Osteocyte (in vitro differentiated cells): ENCODE measurements around the genes PDE3A and ETNK1.

DNA sequence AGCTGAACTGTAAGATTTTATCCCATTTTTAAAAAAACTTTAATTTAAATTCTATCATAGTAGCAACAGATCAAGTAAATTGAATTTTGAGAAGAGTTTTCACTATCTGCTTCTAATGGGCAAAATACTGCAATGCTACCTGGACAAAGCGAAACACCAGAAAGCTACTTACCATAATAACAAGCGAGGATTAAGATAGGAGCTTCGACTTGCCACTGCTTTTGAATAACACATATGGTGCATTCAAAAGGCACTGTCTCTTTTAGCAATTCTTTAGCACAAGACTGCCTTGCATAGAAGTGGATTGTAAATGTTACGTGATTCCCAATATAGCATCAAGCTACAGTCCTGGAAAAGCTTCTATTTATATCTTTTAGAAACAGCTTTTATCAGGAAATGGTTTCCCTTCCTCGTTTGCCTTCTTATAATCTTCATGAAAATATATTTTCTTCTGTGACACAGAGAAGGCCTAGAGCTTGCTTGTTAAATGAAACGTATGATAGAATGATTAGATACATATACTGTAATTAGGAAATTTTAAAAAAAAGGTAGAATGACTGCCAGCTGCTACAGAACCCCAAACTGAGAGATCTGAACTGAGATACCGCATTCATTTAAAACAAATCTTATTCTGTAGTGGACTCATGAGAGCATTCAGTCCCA, 258.6 kb upstream of the PDE3A start:
- PRO-cap, result no peak

DNA sequence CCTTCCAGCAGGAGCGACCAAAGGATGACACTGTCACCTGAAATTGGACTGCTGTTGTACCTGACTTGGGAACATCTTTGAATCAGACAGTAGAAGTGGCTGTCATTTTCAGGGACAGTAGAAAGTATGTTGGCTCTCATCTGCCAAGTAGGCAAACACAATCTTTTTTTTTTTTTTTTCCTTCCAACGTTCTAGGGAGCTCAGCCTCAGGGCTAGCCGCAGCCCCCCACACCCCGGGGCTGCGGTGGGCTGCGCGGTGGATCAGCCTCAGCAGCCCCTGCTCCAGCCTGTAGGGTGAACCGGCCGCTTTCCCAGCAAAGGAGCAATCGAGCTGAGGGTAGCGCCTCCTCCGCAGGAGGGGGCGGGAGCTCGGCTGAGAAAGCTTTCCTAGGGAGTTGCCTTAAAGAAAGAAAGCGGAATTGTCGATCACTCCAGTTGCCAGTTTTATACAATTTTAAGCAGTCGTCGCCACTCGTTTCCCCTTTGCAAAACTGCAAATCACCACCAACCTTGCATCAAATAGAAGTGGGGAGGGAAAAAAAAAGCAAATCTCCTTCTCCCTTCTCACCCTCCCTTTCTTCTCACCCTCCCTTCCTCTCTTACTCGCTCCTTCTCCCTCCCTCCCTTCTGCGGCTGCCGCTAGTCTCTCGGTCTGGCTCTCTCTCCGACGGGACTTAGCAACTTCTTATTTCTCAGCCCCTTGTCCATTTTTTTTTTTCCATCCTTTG, at the start of gene PDE3A:
PDE3A (plus strand) TSS at position 639 of the 728 bp plus-strand sequence.
- PRO-cap, result bidirectional peak, plus-strand start at position 403 of the sequence, minus-strand start at position 316 of the sequence

DNA sequence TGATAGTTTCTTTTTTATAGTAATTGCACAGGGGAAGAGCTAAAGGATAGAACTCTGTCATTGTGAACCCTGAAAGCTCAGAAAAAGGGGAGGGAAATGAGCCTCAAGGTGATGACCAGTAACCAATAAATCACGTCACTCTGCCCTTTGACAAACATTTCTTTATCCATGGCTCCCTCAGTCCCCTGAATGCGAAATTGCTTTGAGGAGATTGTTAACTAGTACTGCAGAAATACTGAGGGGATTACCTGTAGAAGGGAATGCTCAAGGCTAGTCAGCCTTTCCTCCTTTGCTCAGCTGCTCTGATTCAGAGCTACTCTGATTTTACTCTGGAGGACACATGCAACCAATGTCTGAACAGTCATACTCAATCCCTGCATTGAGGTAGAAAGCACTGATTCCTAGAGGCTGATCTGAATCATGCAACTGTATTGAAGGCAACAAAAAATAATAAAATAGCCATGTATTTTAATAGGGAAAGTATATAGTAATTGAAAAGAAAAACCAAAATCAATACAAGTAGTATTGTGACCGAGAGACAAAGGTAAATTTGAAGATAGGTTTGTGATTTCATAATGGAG, 24.7 kb downstream of the SLCO1B1 start:
- PRO-cap, result no peak

- PRO-cap, result no peak
Measured at GRCh38 chr12:21892304-21892845, 48.9 kb downstream of the ABCC9 start.

- PRO-cap, result no peak
Measured at GRCh38 chr12:21893943-21894262, 47.3 kb downstream of the ABCC9 start.

DNA sequence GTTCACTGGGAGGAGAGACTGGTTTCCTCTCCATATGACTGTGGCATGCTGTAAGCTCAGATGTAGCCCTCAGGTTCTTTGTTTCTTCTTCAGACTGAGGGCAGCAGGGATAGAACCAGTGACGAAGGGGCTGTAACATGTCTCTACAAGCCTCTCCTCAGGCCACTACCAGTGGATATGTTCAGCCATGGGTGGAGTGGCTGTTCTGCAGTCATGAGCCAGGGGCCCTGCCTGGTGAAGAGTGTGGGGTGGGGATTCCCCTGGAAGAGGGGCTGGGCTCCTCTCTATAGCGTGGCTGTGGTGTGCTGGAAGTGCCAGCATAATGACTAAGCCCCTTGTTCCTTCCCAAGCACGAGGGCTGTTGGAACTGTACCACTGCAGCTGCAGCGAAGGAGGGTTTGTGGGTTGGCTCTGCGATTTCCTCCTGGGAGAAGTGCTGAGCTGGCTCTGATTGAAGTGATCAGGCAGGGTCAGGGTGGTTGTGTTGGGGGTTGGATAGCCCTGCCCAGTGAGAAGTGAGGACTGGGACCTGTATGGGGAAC, 55.8 kb downstream of the CMAS start:
- PRO-cap, result no peak

DNA sequence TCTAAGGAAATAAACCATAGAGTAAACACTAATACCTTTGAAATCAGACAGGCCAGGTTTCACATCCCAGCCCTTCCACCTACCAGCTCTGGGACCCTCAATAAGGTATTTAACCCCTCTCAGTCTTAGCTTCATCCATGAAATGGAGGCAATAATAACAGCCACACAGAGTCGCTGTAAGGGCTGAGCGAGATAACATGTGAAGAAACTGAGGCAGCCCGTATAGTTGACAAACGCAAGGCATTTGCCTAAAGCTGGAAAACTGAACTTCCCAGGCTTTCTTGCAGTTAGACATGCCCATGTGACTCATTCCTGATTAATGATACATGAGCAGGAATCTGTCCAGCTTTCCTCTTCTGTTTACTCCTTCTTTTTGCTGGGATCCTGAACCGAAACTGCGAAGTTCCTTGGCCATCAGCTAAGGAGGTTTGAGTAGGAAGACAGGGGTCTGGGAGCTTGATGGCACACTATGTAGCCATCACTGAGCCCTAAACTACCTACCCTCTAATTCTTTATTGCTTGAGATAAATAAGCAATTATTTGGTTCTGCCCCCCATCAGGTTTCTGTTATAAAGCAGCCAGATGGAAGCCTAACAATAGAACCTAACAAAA, 52.2 kb downstream of the ST8SIA1 start:
- PRO-cap, result unidirectional peak, plus-strand start at position 398 of the sequence

DNA sequence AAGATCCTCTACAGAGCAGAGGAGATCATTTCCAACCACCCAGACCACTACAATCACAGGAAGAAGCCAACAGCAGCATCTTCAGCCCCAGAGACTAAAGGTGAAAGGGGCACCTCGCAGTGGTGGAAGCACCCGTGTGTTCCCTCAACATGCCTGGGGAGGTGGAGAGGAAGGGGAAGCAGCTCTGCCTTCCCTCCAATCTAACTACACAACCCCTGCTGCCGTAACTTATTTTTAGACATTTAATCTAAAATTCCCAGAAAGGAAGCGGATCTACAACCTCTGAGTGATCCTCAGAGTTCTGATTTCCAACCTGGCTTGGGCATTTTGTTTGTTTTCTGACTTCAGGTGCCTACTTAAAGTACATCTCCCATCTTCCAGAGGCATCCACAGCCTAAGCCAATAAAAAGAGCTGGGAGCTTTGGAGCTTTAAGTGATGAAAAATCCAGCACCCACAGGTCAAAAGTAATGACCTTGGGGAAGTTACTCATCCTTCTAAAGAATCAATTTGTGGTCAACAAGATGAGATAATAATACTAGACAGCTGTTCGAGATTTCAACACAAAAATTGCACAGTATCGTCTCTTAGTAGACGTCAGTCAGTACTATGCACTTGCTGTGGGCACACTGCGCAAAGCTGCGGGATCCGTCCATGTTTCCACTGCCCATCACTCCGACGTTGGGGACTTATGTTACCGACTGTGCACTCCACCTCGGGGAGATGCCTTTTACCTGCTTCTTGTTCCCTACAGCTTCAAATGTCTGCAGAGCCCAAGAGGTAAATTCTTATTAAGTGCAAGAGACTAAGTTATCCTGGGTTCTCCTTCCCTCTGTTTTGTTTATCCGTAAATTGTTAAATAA, 1.4 kb downstream of the ST8SIA1 start:
- PRO-cap, result no peak

DNA sequence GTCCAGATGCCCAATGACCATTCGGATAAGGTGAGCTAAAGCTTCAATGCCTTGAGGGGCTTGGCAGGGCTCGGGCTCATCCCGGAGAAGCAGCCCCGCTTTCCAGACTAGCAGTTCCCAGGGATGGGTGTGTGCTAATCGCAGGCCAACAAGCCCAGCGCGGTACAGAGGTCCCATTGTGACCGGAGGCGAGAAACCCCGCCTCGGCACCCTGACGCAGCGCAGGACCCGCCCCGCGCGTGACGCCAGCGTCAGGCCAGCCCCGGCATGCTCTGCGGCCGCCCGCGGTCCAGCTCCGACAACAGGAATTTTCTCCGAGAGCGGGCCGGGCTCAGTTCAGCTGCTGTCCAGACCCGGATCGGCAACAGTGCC, at the start of gene ETNK1:
ETNK1 (plus strand) TSS at position 275 of the 372 bp plus-strand sequence.
- PRO-cap, result bidirectional peak, plus-strand start at position 334 of the sequence, minus-strand start at position 136 of the sequence

GRCh38 chr12:22637225-22638189, 12.5 kb downstream of the ETNK1 start:
- PRO-cap, result no peak

GRCh38 chr12:22760080-22760417, 135.1 kb downstream of the ETNK1 start:
- PRO-cap, result no peak

DNA sequence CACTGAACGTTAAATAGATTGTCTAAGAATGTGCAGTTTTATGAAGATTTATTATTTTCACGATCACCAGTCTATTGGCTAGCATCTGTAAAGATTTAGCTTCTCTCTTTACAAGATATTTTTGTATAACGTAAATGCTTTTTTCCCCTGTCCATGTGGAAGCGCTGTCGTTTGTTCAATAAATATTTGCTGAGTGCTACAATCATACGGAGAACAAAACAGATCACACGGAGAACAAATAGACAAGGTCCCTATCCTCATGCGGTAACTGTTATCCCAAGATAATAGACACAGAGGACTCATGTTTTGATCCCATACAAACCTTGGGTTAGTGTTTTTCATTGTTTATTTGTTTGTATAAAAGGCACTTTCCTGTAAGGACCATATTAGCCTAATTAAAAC, 397.5 kb downstream of the BCAT1 start:
- PRO-cap, result no peak

- PRO-cap, result no peak
Measured at GRCh38 chr12:24951502-24951872, 2.6 kb upstream of the BCAT1 start.

- PRO-cap, result no peak
Measured at GRCh38 chr12:25020560-25021280, 31.8 kb upstream of the IRAG2 start.

GRCh38 chr12:25960031-25960718, 1.7 kb downstream of the RASSF8 start:
- PRO-cap, result no peak

DNA sequence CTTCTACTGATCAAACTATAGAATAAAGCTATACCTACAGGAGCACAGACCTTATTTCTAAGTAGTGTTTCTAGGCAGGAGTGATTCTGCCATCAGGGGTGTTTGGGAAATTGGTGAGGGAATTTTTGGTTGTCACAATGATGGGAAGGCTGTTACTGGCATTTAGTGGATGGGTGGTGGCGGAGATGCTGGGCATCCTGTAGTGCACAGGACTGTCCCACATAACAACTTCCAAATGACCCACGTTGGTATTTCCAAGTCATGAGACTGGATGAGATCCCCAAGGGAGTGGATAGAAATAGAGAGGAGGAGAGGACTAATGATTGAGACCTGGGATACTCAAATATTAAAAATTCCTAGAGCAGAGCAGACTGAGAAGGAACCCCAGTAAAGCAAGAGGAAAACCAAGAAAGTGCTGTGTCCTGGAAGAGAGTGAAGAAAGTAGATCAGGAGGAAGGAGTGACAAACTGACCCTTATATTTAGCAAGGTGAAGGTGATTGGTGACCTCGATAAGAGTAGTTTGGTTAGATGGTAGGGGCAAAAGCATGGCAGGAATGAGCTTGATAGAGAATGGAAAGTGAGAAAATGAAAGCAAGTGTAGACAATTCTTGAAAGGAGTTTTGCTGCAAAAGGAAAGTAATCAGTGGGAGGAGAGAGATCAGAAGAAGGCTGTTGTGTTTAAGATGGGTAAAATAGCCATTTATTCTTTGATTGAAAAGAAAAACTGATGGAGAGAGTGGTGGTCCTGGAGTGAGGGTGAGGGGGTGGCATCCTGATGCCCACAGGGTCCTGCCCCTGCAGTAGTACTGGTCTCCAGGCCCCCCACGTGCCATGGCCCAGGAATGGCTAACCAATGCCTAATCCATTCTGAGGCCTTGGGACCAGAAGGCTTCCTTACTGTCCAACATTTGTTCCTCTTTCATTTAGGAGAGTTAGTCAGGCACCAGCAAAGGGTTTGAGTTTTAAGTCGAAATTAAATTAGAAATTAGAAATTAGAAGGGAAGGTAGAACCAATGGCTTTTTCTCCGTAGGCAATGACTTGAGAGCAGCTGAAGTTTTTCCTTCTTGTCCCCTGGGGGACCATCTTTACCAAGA, 51.1 kb downstream of the RASSF8 start:
- PRO-cap, result no peak

DNA sequence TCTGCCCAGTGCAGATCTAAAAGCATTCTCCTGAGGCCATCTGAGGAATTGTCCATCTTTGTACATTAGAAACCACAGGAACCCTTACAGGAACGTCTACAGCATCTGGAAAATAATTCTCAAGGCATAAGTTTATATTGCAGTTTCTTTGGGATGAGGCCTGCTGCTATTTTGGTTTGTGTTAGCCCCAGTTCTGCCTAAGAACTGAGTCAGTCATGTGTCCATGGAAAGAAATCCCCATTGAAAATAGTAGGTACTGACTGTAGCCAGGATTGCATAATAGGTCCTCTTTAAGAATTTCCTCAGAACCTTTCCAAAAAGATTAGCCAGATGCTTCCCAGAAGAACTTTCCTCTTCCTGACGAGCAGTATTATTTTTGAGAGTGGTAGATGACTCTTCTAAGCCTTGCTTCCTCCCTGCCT, 52.6 kb downstream of the RASSF8 start:
- PRO-cap, result no peak

DNA sequence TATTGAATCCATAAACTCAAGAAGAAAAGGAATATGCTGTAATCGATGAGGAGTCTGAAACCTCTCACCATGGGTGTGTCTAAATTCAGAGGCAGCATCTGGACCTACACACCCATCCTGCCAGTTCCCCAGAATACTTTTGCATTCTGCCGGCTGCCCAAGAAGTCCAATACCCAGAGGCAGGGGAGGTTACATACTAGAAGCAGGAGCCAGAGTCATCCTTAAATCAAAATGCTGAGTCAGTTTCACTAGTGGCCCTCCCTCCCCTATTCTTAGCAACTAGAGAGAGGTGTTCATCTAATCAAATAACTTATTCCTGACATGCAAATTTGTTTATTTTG, 8.0 kb downstream of the BHLHE41 start:
- PRO-cap, result no peak

- PRO-cap, result no peak
Measured at GRCh38 chr12:26176800-26177027, 18.7 kb upstream of the SSPN start.

DNA sequence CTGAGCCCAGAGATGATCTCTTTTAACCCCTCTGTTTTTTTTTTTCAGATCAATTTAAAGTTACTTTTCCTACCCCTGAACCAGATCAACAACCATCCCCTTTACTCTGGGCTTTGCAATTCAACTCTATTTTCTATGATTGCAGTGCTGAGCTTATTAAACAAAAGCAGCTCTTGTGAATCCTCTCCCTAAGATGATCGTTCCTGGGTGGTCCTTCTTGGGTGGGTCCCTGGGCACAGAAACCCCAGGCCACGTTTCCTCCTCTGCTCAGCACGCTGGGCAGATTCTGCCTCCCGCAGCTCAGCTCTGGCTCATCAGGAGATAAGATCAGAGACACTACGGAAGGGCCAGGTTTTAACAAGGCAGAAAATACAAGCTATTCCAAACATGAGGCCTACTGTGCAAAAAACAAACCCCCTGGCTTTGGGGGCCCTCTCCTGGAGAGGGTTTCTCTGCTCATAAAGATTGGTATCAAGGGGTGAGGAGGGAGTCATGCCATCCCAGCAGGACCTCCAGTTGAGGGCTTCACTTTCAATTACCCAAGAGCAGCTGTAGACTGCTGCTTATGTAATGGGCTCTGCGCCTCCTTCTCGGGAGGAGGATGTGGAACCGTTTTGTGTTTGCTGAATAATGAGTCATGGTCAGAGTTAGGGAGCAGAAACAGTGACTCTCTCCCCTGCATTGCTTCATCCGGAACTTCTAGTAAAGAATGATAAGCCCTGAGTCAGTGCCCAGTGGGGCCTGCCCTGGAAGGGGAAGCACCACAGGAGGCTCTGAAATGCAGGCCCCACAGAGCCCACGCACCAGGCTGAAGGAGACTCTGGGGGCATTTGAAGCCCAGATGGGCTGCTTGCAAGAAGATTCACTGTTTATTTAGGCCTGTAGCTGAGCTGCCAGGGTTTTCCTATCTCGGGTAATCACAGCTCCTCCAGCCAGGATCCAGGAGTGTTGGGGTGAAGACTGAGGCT, 79.1 kb downstream of the SSPN start:
- PRO-cap, result bidirectional peak, plus-strand start at position 727 of the sequence, minus-strand start at position 590 of the sequence